ENCODE data around the genes PRMT6, SLC25A24, NBPF4 and NBPF6.

GRCh38 chr1:100248750-100249464 lies 727 bp downstream of the DBT start:
- CAGE, long polyA plus RNA, result no peak
- RRBS, result no CpG with 5 or more reads among the region's 10 CpGs

DNA sequence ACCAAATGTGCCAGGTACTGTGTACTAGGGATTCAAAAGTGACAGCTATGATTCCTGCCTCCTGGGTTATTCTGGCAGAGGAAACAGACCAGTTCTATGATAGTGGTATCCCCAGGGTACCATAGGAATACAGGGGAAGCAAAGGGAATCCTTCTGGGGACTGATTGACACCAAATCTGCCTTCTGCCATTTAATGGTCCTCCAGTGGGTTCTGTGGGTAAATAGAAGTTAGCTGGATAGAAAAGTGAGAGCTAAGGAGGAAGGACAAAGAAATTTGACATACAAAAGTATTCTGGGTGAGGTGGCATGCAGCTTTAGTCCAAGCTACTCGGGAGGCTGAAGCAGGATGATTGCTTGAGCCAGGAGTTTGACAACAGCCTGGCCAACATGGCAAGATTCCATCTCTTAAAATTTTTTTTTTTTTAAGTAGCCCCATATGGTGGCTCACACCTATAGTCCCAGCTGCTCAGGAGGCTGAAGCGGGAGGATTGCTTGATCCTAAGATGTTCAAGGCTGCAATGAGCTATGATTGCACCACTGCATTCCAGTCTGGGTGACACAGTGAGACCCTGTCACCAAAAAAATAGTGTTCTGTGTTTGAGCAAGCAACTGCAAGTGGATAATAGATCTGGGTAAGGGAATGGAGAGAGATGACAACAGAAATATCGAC lies 13.3 kb downstream of the RTCA start:
- CAGE, long polyA plus RNA, result no peak
- RRBS, result no CpG with 5 or more reads among the region's 3 CpGs

GRCh38 chr1:100353020-100353517 lies 763 bp downstream of the CDC14A start:
- CAGE, long polyA plus RNA, result no peak
- RRBS, result 2% methylated on average over 4 of the region's 27 CpGs

- CAGE, long polyA plus RNA, result no peak
- RRBS, result no CpG with 5 or more reads among the region's 10 CpGs
Measured at GRCh38 chr1:100464055-100464747, 73.7 kb upstream of the GPR88 start.

DNA sequence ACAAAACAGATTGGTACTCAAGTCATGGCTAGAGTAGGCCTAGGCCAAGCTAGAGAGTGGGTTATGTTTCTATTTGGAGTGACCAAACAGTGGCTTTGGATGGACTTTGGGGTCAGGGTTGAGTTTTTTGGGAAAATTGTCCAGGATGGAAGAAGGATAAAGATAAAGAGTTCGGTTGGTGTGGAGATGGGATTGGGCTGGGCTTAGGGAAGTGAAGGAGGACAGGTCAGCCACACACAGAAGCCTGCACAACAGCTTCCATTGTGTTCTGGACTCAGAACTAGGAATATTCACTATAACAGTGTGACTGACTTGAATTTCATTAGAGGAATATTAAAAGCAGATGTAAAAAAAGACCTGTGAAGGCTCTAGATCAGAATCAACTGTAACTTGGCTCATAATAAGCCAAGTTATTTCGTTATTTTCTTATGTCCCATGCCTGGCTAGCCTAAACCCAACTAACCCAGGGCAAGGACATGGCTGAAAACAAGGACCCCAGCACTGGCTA lies 56.7 kb upstream of the GPR88 start:
- CAGE, long polyA plus RNA, result no peak
- RRBS, result no CpG with 5 or more reads among the region's 2 CpGs

- CAGE, long polyA plus RNA, result no peak
- RRBS, result no CpG with 5 or more reads among the region's 3 CpGs
Measured at GRCh38 chr1:100723623-100724107, 4.1 kb downstream of the VCAM1 start.

DNA sequence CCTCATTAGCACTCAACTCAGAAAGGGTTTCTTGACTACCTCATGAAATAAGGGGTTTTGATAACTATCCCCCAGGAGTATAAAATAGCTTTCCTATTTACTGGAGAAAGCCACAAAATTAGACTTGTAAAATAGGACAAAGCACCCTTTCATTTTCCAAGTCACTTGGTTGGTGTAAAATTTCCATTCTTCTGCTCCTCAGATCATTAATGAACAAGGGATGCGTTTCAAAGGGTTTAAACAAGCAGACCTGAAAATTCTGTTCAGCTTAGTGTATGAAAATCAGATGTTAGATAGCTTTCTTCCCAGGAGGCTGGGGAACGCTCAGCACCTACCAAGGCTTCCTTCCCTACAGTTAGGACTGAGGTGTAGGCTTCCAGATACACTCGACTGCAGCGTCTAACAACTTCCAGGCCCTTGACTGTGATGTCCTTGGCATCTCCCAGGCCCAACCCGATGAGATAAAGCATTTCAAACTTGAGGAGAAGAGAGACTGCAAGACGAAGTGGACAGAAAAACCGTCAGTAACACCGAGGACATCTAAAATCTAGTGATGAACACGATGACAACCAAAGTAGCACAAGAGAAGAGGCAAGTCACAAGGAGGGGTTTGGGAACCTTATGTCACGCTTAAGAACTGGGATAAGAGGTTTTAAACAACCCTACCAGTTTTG lies 473 bp downstream of the DPH5 start:
- CAGE, long polyA plus RNA, result no peak
- RRBS, result no CpG with 5 or more reads among the region's 10 CpGs

GRCh38 chr1:101238592-101239470 lies 2.0 kb downstream of the S1PR1 start:
- CAGE, long polyA plus RNA, result no peak
- RRBS, result 2% methylated on average over 4 of the region's 29 CpGs

GRCh38 chr1:101846590-101847220 lies 150.0 kb downstream of the OLFM3 start:
- CAGE, long polyA plus RNA, result no peak
- RRBS, result no CpG with 5 or more reads among the region's 13 CpGs

DNA sequence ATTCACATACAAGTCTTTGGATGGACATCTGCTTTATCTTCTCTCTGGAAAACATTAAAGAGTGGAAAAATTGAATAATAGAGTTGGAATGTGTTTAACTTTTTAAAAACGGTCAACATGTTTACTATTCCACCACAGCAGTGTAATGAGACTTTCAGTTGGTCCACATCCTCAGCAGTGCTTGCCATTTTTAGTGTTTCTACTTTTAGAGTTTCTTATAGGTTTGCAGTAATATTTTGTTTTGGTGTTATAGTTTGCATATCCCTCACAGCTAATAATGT lies 1064.2 kb upstream of the PRMT6 start:
- CAGE, long polyA plus RNA, result no peak
- RRBS, result no CpG with 5 or more reads among the region's 1 CpG

DNA sequence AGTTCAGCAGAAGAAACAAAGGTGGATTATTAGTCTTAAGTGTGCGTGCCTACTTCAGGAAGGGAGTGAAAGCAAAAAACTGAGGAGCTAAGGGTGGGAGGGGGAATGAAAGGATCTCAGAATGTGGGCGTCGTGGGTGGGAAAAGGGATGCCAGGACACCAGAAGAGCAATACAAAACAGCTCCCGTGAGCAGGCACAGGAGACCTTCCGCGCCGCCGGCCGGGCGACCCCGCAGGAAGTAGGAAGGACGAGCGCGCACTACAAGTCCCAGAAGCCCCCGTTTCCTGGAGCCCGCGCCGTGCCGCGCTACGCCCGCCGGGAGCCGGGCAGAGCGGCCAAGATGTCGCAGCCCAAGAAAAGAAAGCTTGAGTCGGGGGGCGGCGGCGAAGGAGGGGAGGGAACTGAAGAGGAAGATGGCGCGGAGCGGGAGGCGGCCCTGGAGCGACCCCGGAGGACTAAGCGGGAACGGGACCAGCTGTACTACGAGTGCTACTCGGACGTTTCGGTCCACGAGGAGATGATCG lies at the start of gene PRMT6:
PRMT6 (plus strand) TSS at position 300 of the 525 bp plus-strand sequence.
- CAGE, long polyA plus RNA, result no peak
- RRBS, result 3% methylated on average over 17 of the region's 44 CpGs

GRCh38 chr1:107675495-107675934 lies 289.5 kb downstream of the VAV3 start:
- CAGE, long polyA plus RNA, result no peak
- RRBS, result no CpG with 5 or more reads among the region's 2 CpGs

- CAGE, long polyA plus RNA, result no peak
- RRBS, result no CpG with 5 or more reads among the region's 1 CpG
Measured at GRCh38 chr1:107877792-107878036, 87.3 kb downstream of the VAV3 start.

DNA sequence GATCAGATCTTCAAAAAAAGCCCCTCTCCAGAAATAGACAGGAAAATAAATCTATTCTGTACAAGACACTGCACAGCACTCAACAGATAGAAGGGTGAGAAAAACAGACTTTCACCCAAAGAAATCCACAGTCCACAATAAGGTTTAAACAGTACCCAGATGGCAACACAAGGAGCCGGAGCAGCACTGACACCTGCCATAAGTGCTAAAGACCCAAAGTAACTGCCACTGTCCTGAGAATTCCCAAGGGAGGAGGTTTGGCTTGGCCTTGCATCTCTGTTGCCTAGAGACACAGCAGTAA lies 68.1 kb downstream of the VAV3 start:
- CAGE, long polyA plus RNA, result no peak
- RRBS, result no CpG with 5 or more reads among the region's 1 CpG

DNA sequence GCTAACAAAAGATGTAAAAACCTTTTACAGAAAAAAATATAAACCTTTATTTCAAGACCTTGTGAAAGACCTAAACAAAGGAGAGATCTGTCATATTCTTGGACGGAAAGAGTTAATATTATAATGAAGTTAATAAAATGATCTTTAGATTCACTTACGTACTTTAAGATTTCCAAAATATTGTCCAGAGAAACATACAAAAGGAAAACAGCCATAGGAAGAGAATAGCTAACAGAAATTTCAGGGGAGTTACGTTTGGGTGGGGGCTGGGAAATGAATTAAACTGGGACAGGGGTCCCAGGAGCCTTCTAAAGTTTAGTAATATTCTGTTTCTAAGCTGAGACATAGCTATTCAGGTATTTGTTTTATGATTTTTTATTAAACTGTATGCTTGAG lies 94.0 kb downstream of the SLC25A24 start:
- CAGE, long polyA plus RNA, result no peak
- RRBS, result no CpG with 5 or more reads among the region's 3 CpGs

GRCh38 chr1:108199699-108200576 lies at the start of gene SLC25A24:
SLC25A24 (minus strand) TSS chr1:108200343.
- CAGE, long polyA plus RNA, result no peak
- RRBS, result 1% methylated on average over 13 of the region's 96 CpGs

DNA sequence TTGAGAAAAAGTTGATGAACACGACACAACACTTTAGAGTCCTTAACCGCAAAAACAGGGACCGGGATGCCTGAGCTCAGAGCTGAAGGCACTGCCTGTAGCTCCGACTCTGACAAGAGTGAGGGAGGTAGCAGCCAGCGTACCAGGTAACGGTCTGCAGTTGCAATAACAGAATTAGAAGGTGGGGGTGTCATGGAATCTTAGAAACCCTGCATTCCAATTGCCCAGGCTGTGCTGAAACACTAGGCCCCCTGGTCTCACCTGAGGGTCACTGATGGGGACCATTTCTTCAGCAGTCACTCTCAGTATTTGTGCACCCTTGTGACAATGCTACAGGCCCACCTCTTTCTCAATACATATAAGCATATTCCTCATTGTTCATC lies at the start of gene NBPF4:
NBPF4 (minus strand) TSS at position 176 of the 383 bp plus-strand sequence.
- CAGE, long polyA plus RNA, result no peak
- RRBS, result no CpG with 5 or more reads among the region's 6 CpGs

- CAGE, long polyA plus RNA, result no peak
- RRBS, result no CpG with 5 or more reads among the region's 6 CpGs
Measured at GRCh38 chr1:108450099-108450475, at the start of gene NBPF6. NBPF6 (plus strand) TSS chr1:108450343.

DNA sequence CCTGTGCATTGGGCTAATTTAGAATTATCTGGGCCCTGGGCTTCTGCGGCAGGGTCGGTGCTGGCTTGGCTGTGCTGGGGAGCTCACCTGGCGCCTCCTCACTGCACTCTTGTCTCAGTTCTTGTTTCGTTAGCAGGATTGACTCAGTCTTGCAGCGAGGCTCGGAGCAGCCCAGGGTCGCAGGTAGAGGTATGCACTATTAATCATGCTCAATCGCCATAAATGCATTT lies 1.3 kb downstream of the PRPF38B start:
- CAGE, long polyA plus RNA, result no peak
- RRBS, result no CpG with 5 or more reads among the region's 8 CpGs

DNA sequence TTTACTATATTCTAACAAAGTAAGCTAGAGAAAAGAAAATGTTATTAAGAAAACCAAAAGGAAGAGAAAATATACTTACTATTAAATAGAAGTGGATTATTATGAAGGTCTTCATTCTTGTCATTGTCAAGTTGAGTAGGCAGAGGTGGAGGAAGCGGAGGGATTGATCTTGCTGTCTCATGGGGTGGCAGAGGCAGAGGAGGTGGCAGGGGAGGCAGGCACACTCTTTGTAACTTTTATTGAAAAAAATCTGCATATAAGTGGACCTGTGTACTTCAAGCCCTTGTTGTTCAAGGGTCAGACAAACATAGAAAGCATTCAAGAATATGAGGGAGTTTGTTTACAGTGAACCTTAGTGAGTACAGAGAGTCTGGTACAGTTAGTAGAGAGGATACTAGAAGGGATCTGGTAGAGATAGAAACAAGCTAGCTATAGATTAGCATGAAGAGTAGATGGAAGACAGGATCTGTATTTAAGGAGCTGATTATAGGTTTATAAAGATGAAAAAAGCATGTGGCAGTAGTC lies 22.7 kb downstream of the STXBP3 start:
- CAGE, long polyA plus RNA, result no peak
- RRBS, result no CpG with 5 or more reads among the region's 1 CpG